Body of pancreas (tissue), 2 donors: ENCODE results near the gene ITPR1.

DNA sequence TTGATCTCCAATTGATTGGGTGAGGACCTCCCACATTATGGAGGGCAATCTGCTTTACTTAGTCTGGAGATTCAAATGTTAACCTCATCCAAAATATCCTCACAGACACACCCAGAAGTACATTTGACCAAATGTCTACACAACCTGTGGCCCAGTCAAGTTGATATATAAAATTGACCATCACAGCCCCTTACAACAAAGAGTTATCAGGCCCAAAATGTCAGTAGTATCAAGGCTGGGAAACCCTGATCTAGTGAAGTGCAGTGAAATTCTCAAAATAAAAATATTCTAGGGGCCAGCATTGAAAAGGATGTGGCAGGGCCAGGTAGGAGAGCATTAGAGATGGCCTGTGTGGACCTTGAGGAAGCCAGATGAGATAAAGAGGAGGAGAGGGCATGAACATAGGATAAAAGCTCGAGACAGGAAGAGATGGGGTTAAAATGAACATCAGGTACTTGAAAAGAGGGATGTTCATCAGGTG is 36.2 kb downstream of the CNTN4 start:
- PRO-cap = no peak
- RAMPAGE, long total RNA, 2 experiments = no peak in any of the 2 experiments

DNA sequence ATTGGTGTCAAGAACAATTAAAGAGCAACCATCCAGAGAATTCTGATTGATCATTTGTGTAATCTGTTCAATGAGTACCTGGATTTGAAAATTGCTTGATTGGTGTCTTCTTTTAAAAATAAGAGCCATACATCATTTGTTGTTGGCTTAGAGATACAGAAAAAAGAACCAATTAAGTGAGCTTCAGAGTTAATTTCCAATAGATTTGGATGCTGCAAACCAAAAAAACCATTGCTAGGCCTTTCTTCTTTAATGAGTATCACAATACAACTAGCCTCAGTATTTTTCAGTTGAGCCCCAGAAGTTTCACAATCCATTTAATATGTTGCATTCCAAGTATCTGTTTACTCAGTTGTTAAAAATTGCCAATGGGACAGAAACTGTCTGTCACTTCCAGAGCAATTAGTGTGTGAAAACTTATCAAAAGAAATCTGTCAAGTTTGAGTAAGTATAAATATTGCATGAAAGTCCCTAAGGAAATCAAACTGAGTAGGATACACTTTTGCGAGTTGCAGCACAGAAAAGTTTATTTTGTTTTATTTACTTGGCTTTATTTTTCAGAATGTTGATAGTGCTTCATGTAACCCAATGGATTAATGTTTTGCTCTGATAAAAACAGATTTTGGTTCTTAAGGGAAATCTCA is 247.8 kb downstream of the IL5RA start:
- PRO-cap = no peak
- RAMPAGE, long total RNA, 2 experiments = no peak in any of the 2 experiments

DNA sequence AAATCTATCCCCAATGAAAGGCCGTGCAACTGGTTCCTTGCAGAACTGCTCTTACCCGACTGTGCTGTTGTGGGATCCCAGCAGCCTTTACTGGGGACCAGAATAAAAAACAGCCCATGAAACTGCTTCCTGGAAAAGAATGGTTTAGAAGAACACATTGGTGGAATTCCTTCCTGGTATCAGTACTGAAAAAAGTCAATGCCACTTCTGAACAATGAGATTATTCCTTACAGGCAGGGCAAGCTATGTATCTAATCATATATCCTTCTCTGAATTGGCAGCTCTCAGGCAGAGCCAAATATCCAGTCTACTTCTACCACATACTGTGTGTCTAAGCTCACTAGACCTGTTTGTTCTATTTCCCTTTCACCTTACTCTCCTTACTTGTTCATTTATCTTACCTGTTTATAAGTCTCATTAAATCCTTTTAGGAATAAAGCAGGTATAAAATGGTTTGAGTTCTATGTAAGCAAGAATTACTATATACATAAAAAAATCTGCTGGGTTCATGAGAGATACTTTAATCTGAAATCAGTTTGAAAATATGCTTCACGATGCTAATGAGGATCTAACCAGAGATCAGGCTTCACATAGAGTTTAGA is 8.3 kb downstream of the SETMAR start:
- PRO-cap = no peak
- RAMPAGE, long total RNA, 2 experiments = no peak in any of the 2 experiments

DNA sequence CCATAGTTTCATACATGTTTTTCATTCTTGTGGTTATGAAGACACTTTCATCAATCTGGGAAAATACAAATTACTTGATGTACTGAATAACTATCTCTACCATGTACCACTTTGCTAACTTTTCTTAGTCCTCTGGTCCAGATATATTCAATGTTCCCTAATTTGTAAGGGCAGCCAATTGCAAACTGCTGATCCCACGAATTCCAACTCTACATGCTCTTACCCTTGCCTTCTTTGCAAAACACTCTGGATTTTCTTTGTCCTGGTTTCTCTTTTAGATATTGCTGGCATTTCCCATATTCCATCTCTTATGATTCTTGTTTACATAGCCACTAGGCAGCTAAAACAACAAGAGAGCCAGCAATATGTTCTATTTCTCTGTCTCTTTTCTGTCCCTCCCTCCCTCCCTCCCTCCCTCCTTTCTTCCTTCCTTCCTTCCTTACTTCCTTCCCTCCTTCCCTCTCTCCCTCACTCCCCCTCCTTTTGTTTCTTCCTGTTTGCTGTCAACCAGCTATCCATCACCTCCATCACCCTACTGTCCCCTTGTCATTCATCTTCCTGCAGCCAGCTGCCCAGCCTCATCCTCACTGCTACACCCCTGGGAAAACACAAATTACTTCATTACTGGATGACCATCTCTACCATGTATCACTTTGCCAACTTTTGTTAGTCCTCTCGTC is 33.8 kb downstream of the SETMAR start:
- PRO-cap = no peak
- RAMPAGE, long total RNA, 2 experiments = no peak in any of the 2 experiments

DNA sequence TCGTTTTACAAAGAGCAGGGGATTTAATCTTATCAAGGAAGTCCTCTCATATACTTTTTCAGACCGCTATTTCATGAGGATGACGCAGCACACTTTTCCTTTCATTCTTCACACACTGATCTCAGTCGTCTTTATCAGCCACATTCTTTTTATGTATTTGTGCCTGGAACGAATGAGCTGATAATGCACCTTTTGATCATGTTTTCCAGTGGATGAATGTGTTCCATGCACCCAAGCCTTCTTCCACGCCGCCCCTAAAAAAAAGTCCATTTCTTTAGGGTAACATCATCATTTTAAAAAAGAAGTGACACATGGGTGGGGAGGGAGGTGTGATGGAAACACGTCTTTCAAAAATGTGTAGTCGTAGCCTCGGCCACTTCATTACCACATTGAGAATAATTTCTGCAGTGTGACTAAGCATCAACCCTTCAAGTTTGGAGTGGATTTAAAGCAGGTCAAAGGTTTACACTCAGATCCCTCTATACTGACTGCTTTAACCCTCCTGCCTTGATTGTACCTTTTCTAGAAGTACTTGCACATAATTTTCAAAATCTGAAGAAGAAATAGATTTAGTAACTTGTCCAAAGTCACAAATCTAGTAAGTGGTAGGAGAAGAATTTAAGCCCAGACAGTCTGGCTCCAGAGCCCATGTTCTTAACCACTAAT is 48.3 kb downstream of the SETMAR start:
- PRO-cap = no peak
- RAMPAGE, long total RNA, 2 experiments = no peak in any of the 2 experiments

DNA sequence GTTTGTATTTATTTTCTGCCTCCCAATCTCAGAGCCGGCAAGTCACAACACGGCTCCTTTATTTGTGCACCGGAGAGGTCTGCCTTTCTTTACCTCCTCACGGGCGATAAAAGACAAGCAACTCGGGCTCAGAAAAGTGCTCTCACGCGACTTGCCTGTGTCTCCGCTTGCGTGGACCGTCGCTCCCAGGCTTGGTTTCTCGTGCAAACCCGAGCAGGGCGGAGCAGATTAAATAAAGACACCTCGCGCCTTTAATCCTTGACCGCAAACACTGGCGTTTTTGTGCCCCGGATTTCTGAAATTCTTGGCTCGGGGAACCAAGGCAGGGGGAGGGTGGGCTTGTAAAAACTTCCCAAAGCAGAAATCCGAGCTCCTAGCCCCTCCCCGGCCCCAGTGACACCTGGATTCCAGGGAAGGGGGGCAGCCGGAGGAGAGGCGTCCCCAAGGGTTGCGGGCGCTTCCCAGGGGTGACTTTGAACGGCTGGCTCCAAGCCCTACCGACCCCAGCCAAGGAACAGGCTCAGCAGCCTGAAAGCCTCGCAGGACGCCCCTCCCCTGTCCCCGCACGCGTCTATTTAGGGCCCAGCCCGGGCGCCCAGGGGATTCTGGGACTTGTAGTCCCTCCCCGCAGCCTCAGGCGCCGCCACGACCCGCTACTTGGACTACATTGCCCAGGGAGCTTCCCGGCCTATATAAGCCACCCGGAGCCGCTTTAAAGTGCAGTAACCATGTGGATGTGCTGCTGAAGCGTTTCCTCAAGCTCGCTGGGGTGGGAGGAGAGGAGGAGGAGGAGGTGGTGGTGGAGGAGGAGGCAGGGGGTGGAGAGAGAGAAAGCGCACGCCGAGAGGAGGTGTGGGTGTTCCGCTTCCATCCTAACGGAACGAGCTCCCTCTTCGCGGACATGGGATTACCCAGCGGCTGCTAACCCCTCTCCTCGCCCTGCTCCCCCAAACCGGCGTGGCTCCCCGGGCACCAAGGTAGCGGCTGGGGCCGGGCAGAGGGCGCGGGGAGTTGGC is at the start of gene ITPR1:
TSS of gene ITPR1 (plus strand) at position 720 of the 1,016 bp plus-strand sequence.
- PRO-cap = unidirectional peak, minus-strand start at position 193 of the sequence; bidirectional peak, plus-strand start at position 722 of the sequence, minus-strand start at position 551 of the sequence
- RAMPAGE, long total RNA, 2 experiments = start-site peak on the plus strand in 1 of 2 experiments, centred at positions 729 to 855 of the sequence, 13 to 57 reads per replicate

DNA sequence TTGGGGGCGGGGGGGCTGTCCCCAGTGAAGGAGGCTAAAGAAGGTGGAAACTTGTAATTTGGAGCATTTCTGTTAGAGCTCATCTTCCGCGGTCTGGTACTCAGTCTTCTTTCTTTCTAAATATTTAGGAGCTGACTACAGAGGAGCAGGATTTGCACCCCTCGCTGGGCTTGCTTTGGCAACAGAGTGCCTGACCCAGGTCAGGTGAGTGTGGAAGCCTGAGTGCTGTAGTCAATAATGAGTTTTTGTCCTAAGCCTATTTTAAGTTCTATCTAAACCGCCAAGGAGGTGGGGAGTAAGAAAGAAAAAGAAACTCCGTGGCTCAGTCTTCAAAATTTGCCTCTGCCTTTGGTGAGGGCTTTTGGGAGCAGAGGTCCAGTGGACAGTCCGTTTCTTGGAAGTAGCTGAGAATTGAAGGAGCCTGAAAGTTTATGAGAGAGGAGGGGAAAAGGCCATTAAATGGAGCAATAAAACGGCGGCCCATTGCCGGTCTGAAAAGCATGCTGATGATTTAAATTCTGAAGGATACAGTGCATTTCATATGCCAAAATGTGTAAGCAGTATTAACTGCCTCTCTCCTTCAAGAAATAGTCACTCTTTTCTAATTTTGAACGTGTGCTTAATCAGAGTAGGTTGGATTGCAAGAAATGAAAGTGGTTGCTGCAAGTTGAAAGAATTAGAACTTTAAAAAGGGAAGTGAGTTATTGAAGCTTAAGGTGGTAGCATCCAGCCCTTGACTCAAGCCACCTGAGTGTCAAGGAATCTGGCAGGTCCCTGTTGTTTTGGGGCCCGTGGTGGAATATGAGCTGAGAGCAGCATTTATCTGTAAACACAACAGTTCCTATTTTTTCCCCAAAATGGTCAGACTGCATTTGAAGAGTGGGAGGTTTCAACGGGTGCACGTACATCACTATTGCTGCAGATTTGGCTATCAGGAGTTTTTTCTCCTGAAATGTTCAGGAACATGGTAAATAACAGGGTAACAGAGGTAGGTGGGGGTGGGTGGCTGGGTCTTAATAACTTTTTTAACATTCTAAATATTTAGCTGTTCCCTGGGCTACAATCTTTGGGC is 1.5 kb downstream of the ITPR1 start:
- PRO-cap = no peak
- RAMPAGE, long total RNA, 2 experiments = no peak in any of the 2 experiments

- PRO-cap = no peak
- RAMPAGE, long total RNA, 2 experiments = no peak in any of the 2 experiments
Observed at GRCh38 chr3:4681046-4681634, 188.0 kb downstream of the ITPR1 start.

- PRO-cap = no peak
- RAMPAGE, long total RNA, 2 experiments = no peak in any of the 2 experiments
Observed at GRCh38 chr3:4722095-4722454, 228.9 kb downstream of the ITPR1 start.

GRCh38 chr3:4750701-4751706 is 228.2 kb upstream of the BHLHE40 start:
- PRO-cap = bidirectional peak, plus-strand start at chr3:4751825, minus-strand start at chr3:4751599
- RAMPAGE, long total RNA, 2 experiments = start-site peak on the minus strand in 2 of 2 experiments, at chr3:4751618-4751686 at its widest, 6 to 11 reads per replicate

DNA sequence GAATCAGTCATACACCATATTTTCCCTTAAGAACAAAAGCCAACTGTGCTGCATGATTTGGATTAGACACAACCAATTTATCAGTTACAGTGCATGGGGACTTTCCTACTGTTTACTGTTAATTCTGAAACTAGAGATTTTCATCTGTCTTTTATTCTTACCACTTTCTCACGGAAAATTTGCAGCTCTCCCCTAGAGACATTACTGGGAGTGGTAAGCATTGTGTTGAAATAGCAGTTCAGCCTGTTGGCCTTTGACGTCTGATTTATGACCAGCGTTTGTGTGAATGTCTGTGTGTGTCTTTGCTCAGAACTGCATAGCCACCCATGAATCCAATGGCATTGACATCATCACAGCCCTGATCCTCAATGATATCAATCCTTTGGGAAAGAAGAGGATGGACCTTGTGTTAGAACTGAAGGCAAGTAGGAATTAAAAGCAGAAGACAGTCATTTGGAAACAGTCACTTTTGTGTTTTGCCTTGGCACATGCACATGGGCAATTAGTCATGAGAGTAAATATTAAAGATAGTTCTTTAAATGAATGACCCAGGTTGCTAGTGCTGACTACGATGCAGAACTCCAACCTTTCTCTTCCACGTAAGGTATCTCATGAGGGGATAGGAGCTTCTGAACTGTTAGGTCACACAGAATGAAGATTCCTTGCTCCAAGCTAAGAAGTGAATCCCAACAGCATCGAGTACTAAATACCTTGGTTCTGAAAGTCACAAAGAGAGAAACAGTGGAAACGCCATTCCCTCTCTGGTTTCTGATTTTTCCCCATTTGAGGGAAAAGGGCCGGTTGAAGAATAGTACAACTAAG is 202.1 kb upstream of the BHLHE40 start:
- PRO-cap = no peak
- RAMPAGE, long total RNA, 2 experiments = no peak in any of the 2 experiments

DNA sequence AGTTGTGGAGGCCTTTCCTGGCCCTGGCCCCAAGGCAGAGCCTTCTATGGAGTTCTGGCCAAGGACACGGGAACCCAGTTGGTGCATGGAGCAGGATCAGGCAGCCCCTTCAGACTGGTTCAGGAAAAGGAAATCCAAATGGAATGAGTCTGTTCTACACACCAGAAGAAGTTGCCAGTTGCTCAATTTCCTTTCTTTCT is 29.0 kb upstream of the BHLHE40 start:
- PRO-cap = no peak
- RAMPAGE, long total RNA, 2 experiments = no peak in any of the 2 experiments

DNA sequence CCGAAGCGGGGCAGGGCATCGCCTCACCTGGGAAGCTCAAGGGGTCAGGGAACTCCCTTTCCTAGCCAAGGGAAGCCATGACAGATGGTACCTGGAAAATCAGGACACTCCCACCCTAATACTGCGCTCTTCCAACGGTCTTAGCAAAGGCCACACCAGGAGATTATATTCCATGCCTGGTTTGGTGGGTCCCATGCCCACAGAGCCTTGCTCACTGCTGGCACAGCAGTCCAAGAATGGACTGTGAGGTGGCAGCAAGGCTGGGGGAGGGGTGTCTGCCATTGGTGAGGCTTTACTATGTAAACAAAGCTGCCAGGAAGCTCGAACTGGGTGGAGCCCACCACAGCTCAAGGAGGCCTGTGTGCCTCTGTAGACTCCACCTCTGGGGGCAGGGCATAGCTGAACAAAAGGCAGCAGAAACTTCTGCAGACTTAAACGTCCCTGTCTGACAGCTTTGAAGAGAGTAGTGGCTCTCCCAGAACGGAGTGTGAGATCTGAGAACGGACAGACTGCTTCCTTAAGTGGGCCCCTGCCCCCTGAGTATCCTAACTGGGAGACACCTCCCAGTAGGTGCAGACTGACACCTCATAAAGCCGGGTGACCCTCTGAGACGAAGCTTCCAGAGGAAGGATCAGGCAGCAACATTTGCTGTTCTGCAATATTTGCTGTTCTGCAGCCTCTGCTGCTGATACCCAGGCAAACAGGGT is 13.2 kb upstream of the BHLHE40 start:
- PRO-cap = no peak
- RAMPAGE, long total RNA, 2 experiments = no peak in any of the 2 experiments

DNA sequence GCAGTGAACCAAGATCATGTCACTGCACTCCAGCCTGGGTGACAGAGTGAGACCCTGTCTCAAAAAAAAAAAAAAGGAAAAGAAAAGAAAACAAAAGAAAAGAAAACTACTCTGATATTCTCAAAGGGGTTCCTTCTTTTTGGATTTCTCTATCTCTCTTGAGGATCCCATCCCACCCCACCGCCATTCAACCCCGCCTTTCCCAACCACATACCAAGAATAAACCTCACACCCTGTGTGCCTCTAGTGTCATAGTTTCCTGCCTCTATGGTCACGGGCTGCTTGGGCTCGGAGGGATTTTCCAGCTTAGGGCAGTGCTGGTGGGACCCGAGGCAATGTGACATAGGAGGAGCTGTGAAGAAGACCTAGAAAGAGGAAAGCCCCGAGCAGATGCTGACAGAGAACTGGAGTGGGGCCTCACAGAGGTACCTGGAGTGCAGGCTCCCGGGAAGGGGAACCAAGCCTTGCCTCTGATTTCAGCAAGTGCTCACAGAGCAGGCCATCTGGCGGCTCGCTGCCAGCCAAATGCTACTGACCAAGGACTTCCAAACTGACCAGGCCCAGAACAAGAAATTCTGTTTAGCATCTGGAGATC is 27.5 kb downstream of the BHLHE40 start:
- PRO-cap = no peak
- RAMPAGE, long total RNA, 2 experiments = no peak in any of the 2 experiments

DNA sequence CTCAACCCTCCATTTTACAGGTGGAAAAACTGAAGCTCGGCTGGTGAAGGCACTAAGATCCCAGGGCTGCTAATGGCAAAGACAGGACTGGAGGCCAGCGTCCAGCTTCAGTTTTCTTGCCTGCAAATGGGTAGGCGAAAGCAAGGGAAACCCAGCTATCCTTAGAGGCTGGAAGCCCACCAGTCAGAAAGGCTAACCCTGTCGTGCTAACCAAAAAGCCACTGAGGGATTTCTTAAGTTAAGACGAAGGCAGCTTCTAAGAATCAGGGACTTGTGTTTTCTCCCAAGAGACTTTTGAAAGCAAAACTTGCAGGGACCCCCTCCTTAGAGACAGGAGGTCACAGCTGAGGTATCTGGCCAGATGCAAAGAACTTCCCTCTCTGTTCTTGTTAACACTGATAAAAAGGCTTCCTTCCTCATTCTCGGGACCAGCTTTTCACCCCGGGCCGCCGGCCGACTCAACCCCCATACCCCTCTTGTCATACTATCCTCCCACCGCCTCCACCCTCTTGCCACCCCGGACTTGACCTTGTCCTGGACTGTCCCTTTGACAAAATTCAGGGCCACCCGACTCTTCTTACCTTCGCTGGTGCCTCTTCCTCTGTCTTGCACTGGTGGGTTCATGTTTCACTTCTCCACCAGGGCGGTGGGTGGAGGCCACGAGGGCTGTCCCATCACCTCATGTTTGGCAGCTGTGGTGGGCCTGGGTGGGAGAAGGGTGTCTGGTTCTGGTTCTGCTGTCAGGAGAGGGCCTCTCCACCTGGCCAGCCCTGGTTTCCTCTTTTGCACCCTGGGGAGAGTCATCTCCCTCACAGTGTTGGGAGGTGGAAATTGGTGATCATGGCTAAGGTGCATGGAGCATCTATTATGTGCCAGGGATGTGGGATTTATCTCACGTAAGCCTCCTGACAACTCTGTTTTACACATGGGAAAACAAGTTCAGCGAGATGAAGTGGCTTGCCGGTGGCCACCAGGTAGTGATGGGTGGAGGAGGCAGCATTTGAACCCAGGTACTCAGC is 32.4 kb downstream of the BHLHE40 start:
- PRO-cap = no peak
- RAMPAGE, long total RNA, 2 experiments = no peak in any of the 2 experiments

DNA sequence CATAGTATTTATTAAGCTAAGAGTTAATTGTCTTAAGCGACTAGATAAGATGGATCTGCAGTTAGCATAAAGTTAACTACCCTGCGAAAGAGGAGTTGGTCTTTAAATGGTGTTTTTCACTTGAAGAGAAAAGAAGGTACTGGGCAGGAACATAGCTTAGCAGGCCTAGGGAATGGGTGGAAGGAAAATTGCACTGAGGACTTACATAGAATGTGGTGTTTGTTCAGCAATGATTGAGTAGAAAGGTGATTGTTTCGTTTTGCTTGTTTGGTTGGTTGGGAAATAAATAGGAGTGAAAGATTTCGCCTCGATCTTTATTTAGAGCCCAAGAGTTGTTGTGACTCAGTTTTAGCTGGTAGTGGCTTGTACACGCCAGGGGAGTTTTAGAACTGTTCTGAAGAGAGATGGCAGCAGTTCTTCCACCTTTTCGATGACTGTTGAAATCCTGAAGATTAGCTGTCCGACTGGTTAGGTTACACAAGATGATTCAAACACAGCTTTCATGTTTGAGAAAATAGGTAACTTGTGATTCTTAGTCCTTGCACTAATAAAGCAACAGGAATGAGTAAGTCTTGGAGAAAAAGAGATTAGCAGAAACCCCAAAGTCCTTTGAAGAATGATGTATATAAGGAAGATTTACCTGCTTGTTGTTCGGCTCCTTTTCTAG is 1.2 kb downstream of the ARL8B start:
- PRO-cap = no peak
- RAMPAGE, long total RNA, 2 experiments = no peak in any of the 2 experiments

- PRO-cap = bidirectional peak, plus-strand start at chr3:5188125, minus-strand start at chr3:5188086; bidirectional peak, plus-strand start at chr3:5188828, minus-strand start at chr3:5188766
- RAMPAGE, long total RNA, 2 experiments = no peak in any of the 2 experiments
Observed at GRCh38 chr3:5187986-5188957, 765 bp downstream of the EDEM1 start.

DNA sequence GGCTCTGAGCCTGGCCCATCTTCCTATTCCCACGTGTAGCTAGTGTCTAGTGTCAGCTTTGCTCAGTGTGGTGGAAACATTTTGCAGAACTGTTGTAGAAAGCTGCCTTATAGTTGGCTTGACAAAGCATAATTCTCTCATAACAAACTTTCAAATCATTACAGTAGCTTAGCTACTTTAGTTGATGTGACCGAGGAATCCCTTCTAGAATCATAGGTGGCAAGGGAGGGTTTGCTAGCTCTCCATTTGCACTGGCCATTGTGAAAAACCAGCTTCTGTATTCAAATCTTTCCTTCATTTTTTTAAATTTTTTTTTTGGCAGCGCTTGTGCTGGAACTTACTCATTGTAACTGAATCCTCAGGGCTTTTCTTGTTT is 31.0 kb downstream of the EDEM1 start:
- PRO-cap = no peak
- RAMPAGE, long total RNA, 2 experiments = no peak in any of the 2 experiments

DNA sequence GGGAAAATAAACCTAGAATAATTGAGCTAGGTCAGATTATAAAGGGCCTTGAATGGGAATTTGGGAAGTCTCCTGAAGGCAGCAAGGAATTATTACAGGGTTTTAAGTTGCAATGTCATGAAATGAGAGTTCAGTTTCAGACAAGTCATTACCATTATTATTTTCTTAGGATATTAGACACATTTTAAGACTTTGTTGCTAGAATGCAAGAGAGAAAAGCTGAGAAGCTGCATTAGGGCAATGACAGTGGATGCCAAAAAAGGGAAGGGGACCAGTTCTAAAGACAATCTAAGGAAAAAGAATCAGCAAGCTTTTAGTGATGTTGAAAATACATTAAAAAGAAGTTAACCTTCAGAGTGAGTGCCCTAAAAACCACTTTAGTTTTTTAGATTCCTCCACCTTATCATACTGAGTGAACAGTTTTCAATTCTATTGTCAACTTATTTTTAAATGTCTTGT is 251.9 kb downstream of the EDEM1 start:
- PRO-cap = no peak
- RAMPAGE, long total RNA, 2 experiments = no peak in any of the 2 experiments

- PRO-cap = no peak
- RAMPAGE, long total RNA, 2 experiments = no peak in any of the 2 experiments
Observed at GRCh38 chr3:7010904-7011230, 150.0 kb downstream of the GRM7 start.